LHCN-M2 (cell line): Measurements from ENCODE around the genes PLCD4 and ABCB6.

DNA sequence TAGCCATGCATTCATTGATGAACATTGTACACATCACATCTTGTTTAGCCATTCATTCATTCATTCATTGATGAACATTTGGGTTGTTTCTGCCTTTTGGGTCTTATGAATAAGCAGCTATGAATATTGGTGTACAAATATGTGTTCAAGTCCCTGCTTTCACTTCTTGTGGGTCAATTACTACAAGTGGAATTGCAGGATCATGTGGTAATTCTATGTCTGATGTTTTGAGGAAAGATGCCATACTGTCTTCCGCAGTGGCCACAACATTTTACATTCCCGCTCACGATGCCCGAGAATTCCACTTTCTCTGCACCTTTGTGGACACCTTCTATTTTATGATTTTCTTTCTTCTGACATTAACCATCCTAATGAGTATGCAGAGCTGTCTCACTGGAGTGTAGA, 9.4 kb upstream of the RUFY4 start:
- RAMPAGE, long total RNA, result no peak

GRCh38 chr2:218217953-218218737, 1.2 kb downstream of the ARPC2 start:
- RAMPAGE, long total RNA, result no peak

DNA sequence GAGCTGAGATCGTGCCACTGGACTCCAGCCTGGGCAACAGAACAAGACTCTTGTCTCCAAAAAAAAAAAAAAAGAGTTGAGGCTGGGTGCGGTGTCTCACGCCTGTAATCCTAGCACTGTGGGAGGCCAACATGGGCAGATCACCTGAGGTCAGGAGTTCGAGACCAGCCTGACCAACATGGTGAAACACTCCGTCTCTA, 14.8 kb upstream of the GPBAR1 start:
- RAMPAGE, long total RNA, result no peak

DNA sequence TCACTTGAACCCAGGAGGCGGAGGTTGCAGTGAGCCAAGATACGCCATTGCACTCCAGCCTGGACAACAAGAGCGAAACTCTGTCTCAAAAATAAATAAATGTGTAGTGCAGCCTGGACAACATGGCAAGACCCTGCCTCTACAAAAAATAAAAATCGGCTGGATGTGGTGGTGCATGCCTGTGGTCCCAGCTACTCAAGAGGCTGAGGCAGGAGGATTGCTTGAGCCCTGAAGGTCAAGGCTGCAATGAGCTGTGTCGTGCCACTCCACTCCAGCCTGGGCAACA, 4.3 kb upstream of the GPBAR1 start:
- RAMPAGE, long total RNA, result no peak

DNA sequence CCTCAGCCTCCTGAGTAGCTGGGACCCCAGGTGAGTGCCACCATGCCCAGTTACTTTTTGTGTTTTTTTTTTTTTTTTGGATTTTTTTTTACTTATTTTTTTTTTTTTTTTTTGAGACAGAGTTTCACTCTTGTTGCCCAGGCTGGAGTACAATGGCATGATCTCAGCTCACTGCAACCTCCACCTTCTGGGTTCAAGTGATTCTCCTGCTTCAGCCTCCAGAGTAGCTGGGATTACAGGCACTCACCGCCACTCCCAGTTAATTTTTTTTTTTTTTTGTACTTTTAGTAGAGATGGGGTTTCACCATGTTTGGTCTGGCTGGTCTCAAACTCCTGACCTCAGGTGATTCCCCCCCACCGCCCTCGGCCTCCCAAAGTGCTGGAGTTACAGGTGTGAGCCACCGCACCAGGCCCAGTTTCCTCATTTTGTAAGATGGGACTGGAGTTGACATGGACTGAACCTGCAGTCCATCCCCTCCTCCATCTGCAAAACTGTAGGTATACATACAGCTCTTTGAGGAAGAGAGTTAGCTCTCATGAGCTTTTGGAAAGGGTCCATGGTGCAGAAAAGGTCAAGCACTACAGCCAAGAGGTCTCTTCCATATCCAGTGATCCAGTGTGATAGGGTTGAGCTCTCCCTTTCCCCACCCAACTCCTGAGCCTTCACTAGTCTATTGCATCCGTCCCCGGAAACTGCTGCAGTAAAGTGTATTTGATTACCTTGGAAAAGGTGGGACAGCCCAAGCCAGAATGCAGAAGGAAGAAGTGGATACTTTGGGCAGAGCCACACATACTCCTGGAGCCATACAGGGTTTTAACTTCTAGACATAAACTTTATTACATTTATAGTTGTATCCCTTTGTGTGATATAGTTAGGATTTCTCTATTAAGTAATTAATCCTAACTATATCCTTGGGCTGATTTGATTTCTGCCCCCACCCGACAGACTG, 3.3 kb downstream of the PNKD start:
- RAMPAGE, long total RNA, result no peak

- RAMPAGE, long total RNA, result no peak
Measured at GRCh38 chr2:218312290-218312699, 20.0 kb upstream of the TMBIM1 start.

DNA sequence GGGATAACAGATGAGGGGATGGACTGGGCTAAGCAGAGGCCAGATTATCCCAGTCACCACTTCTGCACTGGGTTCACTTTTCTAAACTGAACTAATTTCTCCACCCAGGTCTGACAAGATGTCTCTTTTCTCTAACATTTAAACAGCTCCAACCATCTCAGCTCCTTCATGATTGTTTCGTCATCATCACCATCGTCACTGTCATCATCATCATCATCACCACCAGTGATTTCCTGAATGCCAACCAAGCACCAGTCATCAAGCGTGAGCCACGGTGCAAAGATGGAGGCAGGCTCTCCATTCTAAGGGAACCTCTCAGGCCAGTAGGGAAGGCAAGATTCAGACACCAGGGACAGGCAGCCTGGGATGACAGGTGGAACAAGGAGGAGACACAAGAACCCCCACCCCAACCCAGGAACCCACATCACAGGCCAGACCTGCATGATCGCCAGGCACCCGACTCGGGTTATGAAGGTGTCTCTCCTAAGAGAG, 25.6 kb upstream of the TMBIM1 start:
- RAMPAGE, long total RNA, result no peak

GRCh38 chr2:218389030-218390264, 7.4 kb downstream of the SLC11A1 start:
- RAMPAGE, long total RNA, result no peak

DNA sequence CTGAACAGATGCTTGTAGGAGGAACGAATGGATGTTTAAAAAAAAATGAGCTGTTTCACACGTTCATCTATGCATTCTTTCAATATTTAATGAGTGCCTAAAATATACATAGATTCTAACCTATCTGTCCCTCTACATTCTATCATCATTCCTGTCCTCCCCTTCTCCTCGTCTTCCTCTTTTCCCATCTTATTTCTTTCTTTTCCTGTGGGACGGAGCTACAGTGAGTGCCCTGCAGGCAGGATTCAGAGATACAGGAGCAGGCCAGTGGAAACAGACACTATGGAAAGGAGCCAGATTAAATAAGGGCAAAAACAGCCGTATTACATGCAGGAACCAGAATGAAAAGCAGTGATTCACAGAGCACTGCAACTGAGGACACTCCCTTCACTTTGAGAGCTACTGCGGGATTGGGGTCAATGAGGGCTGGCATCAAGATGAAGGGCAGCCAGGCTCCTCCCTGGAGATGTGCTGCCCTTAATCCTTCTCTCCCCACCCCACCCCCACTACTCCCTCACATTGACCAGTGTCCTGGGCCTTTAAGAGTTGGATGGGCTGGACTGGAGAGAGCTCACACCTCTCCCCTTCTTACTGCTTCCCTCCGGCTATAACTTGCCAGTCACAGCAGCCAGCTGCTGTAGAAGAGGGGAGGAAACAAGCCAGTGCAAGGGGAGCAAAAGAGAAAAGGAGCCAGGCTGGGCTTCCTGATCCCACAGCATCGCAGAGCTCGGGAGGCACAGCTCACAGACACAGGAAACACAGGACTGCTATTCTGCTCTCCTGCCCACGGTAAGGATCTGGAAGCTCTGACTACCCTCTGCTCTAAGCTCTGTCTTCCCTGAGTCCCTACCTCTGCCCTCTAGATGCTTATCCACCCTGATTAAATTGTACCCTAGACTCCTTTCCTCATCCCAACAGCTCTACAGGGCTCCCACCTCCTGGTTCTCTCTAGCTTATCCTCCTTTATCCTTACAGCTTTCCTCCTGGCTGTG, at the start of gene PLCD4:
TSS of gene PLCD4 (plus strand) at position 618 of the 992 bp plus-strand sequence.
- RAMPAGE, long total RNA, result no peak

DNA sequence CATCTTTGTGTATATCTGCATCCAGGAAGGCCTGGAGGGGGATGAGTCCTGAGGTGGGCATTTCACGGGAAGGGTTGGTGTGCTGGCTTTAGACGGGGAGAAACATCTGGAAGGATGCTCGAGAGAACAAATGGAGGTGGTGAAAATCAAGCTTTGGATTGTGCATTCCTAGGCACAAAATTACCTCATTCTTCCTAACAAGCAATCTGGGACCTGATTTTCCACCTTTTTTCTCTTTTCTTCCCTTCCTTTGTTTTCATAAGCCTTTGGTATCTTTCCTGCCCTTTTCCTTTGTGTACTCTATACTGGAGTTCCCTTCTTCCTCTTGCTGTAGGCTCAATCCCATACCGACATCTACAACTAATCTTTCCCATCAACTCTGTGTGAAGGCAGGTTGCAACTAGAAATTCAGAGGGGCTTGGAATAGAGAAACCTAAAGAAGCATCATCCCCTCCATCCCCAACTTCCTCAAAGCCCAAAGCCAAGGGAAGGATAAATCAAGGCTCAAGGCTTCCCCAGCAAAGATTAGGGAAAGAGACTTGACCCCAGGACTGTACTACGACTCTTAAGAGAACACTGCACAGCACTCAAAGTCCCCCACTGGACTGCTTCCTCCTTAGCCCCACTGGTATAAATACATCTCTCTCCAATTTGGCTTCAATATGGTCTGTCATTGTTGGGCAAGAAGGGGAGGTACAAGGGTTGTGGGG, 22.7 kb downstream of the ZNF142 start:
- RAMPAGE, long total RNA, result no peak

DNA sequence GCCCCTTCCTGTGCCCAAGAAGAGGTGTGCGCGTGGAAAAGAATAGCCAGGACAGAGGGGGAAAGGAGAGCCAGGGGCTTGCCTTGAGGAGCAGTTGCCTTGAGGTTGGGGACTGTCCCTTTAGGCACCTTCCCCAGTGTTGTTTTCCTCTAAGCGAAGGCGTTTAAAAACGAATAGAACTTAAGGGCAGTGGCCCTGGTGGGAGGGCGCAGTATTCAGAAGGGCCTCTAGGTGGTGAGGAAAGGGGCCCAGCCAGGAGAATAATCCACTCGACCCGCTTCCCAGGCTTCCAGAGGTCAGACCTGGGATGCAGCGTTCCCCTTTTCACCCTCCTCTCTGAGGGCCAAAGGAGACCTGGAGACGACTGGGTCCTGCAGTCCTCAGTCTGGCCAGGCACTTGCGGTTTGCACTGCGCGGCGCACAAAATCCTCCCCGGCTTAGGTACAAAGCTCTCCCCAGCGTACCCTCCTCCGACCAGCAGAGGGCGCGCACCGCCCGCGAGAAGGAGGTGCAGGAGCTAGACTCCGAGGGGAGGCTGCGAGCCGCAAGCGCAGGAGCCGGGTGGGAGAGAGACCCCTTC, 5.2 kb downstream of the FEV start:
- RAMPAGE, long total RNA, result no peak

DNA sequence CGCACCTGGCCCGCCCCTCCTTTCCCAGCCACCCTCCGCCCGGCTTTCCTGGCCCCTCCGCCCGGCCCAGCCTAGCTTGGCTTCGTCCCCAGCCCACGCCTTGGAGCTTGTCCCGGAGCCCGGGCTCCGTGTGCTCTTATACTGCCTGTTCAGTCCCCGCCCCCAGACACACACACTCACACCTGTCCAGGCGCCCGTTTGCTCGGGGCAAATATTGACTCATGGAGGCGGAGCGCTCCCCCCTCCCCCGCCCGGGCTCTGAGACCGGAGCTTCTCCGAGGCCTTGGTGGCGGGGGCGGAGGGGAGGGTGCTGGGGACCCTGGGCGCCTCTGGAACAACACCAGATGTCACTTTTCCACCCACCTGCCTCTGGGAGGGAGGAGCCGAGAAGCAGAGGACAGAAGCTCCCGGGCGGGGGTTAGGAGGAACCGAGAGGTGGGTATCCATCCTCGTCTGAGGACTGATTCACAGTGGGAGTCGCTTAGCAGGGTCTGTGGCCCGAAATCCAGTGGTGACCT, 8.7 kb upstream of the CRYBA2 start:
- RAMPAGE, long total RNA, result no peak

DNA sequence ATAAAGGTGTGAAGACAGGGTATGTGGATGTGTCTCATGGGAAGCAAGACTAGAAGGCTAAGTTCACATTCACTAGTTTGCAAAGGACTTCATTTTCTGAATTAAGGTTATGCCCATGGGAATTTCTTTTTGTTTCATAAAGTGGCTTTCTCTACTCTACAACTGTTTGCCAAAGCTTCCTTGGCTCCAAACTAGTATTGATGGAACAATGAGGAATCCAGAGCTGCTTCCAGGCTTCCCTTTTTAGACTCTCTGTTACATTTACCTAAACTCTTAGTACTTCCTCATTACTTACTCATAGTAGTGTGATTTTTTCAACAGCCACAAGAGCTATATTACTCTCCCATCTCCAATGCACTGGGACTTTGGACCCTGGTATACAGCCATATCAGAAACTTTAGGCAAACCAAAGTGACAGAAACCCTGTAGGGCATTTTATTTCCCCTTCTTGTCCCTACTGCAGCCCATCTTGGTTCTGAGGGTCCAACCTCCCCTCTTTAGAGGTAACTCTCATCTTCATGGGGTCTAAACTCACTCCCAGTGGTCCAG, 21.2 kb upstream of the IHH start:
- RAMPAGE, long total RNA, result no peak

- RAMPAGE, long total RNA, result no peak
Measured at GRCh38 chr2:219124347-219125023, 36.1 kb downstream of the NHEJ1 start.

DNA sequence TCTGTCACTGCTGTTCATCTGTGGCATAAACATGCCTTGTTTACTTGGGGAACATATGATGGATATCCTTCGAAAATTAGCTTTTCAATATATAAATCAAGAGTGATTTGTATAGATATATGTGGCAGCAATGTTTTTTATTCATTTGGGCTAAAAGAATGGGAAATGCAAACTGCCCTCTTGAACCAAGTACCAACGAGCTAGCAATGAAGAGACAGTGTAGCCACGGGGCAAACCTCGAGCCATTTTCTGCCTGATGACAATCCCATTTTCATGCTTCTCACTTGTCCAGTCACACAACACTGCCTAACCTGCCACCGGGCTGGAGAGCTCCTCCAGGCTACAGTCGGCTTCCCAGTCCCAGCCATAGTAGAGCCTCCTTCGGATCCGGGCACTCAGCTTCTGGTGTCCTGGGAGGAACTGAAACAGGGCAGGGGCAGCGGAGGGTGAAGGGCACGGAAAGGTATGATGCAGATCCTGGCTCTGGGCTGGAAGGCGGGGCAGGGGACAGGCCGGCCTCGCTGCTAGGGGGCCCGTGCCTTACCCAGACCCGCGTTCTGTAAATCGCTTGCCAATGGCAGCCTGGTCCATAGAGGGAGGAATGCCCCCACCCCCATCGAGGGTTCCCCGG, 698 bp downstream of the CNPPD1 start:
- RAMPAGE, long total RNA, result no peak

DNA sequence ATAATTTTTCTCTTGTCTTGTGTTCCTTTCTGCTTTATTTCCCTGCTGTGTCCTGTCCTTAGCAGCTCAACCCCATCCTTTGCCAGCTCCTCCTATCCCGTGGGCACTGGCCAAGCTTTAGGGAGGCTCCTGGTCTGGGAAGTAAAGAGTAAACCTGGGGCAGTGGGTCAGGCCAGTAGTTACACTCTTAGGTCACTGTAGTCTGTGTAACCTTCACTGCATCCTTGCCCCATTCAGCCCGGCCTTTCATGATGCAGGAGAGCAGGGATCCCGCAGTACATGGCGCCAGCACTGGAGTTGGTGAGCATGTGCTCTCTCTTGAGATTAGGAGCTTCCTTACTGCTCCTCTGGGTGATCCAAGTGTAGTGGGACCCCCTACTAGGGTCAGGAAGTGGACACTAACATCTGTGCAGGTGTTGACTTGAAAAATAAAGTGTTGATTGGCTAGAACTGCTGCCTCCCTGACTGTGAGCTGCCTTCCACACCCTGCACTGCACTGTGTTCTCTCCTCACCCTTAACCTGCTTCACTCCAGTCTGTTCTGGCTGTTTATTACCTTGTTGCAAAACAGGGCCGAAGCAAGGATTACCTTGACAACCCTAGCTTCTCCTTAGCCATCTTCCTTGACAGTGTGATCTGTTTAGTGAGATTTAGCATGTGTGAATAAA, 5.1 kb downstream of the RETREG2 start:
- RAMPAGE, long total RNA, result no peak

DNA sequence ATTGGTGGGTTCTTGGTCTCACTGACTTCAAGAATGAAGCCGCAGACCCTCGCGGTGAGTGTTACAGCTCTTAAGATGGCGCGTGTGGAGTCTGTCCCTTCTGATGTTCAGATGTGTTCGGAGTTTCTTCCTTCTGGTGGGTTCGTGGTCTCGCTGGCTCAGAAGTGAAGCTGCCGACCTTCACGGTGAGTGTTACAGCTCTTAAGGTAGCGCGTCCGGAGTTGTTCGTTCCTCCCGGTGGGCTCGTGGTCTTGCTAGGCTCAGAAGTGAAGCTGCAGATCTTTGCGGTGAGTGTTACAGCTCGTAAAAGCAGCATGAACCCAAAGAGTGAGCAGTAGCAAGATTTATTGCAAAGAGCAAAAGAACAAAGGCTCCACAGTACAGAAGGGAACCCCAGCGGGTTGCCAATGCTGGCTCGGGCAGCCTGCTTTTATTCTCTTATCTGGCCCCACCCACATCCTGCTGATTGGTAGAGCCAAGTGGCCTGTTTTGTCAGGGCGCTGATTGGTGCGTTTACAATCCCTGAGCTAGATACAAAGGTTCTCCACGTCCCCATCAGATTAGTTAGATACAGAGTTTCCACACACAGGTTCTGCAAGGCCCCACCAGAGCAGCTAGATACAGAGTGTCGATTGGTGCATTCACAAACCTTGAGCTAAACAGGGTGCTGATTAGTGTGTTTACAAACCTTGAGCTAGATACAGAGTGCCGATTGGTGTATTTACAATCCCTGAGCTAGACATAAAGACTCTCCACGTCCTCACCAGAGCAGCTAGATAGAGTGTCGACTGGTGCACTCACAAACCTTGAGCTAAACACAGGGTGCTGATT, 5.9 kb upstream of the ZFAND2B start:
- RAMPAGE, long total RNA, result no peak

DNA sequence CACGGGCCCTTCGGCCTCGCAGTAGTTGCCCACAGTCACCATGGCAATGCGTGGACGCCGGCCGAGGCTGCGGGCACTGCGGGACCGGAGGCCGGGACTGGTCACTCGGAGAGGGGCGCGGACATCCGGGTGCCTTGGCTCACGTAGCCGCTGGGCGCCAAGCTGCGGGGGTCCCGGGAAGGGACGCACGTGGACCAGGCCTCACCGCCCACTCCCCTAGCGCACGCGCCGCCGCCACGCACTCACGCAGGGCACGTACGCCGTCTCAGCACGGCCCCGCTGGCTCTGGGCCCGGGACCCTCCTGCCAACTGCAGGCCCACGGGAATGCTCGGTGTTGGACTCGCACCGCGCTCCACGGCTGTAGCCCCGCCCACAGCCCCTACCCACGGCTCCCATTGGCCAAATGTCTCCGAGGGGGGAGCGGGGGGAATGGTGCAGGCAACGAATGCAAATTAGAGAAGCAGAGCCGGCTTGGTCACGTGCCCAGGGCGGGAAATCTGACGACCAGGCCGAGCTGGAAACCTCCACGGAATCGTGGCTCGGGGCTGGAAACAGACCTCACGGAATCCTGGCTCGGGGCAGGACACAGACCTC, at the start of gene ABCB6:
TSS of gene ABCB6 (minus strand) at position 327 of the 595 bp plus-strand sequence.
- RAMPAGE, long total RNA, result no peak

- RAMPAGE, long total RNA, result no peak
Measured at GRCh38 chr2:219244905-219245287, 348 bp downstream of the GLB1L start.

DNA sequence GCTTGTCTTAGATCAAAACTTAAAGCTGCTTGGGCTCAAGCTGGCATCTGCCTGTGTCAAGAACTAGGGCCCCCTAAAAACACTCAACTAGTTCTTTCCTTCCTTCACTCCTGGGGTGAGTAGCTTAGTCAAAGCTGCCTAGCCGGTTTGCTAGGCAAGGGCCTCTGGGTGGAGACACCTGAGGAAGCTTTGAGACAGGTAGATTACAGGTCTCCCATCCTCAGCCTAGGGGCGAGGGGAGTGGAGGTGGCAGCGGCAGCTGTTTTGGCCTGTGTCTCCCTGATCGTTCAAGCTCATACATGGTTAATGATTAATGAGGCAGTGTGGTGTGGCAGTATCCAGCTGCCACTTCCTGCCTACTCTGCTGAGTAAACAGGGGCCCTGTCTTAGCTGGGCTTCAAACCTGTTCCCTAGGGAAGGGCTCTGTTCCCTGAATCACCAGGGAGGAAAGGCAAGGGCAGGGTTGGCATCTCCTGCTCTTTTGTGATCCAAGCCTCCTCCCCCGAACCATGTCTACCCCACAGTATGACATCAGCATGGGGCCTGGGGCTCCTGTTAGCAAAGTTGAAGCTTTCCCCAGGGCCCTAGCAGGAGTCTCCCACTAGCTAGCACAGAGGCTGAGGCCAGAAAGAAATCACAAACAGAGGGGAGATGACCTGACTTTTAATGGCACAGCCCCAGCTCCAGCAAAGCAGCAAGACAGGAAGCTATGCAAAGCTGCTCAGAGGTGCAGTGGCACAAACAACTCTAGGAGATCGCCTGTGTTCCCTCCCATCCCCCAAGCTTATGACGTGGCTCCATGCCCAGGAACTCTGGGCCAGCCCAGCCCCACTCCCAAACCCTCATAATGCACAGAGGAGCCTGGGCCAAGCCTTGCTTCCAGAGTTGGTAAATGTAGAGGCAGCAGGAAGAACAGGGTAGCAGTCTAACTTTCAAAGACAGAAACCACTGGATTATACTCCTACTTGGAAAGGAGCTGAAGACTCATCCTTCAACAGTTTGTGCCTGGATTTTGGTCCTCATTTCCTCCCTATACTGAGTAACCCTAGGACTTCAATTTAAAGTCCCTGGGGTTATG, 3.6 kb upstream of the TUBA4B start:
- RAMPAGE, long total RNA, result no peak